Ileum (tissue), 1 donor: ENCODE results near the genes ZNF341, GGT7, ACSS2 and EIF6.

GRCh38 chr20:33731668-33732190, at the start of gene ZNF341:
ZNF341 (plus strand) TSS chr20:33731996.
- PRO-cap, result bidirectional peak, plus-strand start at chr20:33732344, minus-strand start at chr20:33732039

DNA sequence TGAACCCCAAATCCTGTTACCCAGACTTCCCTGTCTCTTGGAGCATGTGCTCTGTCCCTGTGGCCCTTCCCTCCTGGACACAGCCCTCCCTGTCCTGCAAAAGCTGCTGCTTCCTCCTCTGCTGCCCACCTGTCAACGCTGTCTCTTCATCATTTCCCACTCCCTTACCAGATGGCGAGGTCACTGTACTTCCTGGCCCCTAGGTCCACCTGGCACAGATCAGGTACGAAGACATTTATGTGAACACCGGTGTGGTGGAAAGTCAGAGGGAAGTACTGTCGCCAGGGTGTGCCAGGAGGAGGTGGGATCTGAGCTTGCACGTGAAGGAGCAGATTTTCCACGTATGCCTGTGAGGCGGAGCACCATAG, 46.4 kb downstream of the CHMP4B start:
- PRO-cap, result no peak

DNA sequence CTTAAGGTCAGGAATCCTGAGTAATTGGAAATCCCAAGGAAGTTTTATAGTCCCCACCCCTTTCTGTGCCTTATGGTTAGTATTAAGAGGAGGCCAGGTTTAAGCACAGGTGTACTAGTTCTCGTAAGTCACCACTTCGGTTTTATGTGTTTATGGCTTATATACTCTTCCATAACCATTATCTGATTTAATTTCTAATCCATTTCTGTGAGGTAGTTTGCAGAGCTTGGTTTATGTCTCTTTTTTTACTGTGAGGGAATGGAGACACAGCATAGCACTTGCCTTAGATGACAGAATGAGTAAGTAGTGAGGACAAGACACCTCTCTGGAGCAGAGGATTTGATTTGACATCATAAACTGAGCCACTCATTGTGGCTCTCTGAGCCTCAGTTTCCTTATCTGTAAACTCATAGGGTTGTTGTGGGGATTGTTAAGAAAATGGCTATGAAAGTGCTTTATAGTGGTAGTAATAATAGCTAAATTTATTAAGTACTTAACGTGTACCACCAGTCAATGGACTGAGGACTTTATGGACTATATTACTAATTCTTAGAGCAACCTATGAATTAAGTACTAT, 2.3 kb downstream of the RALY start:
- PRO-cap, result unidirectional peak, minus-strand start at position 133 of the sequence

DNA sequence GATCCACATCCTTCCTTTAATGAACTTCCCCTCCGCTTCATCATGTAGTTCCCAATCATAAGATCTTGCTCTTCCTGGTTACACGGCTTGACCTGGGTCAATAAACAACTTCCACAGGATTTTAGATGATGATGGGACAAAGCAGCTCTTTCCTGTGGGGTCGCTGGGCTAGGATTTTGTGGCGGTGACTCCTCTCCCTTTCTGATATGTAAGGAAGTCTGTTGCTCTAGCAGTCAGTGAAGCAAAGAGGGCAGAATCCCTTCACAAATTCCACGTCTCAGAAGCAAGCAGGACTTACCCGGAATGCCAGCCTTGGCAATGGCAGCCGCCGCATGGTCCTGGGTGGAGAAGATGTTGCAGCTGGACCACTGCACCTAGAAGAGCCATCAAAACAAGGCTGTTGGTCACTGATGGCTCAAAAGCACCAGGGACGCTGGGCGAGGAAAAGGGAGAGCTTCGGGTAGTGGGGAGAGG, 9.3 kb downstream of the AHCY start:
- PRO-cap, result no peak

DNA sequence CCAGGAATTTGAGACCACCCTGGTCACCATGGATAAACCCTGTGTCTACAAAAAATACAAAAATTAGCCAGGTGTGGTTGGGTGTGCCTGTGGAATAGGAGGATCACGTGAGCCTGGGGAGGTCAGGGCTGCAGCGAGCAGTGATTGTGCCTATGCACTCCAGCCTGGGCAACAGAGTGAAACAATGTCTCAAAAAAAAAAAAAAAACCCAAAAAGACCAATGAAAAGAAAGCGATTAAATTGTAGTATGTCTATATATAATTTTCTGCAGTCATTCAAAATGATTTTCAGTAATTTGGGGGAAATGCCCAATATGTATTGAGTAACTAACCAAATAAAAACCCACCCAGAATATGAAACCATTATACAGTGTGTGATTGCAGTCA, 70.4 kb downstream of the ITCH start:
- PRO-cap, result no peak

DNA sequence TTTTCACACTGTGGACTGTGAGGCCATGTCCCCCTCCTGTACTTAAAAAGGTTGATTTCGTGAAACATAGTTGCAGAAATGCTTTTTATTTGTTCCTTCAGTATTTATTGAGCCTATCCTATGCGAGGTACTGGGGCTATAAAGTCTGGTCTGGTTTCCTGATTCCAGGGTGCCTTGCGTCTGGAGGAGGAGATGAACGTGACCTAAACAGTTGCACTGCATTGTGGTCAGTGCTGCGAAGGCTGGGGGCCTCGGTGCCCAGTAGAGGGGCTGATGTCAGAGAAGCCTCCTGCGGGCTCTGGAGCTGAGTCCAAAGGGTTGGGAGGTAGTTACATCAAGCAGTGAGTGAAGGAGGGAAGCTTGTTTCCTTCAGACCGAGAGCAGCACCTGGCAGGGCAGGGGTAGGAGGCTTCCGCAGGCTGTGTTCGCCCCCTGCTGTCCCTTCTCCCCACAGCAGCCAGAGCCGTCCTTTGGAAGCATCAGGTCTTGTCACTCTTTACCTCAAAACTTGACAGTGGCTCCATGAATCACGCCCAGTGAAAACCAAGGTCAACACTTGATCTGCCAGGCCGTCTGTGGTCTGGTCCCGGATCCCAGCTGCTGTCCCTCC, 6.7 kb downstream of the DYNLRB1 start:
- PRO-cap, result no peak

GRCh38 chr20:34553466-34554074, 4.9 kb upstream of the MAP1LC3A start:
- PRO-cap, result no peak

- PRO-cap, result no peak
Measured at GRCh38 chr20:34583381-34583996, 25.0 kb downstream of the MAP1LC3A start.

DNA sequence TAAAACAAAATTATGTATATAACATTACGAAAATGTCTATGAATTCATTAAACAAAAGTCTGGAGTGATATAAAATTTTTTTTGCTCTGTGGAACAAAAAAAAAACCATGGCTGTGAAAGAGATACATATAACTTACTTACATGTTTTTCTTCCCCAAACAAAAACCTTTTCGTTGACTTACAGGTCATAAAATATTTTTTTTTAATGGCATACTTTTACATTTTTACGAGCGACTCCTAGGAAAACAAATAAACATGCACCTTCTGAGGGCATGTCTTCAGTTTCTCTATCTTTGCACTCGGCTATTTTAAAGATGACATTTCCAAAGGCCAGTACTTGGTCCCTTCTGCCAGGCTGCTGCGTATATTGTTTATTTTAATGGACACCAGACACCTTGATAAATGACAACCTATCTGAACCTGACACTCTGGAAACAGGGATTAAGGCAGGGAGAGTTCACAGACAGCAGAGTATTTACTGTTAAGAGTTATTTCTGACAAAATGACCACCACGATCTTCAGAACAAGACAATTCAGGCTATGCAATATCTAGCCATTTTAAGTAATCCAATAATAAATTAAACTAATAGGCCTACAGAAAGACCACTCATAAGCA, 49.4 kb downstream of the PIGU start:
- PRO-cap, result no peak

DNA sequence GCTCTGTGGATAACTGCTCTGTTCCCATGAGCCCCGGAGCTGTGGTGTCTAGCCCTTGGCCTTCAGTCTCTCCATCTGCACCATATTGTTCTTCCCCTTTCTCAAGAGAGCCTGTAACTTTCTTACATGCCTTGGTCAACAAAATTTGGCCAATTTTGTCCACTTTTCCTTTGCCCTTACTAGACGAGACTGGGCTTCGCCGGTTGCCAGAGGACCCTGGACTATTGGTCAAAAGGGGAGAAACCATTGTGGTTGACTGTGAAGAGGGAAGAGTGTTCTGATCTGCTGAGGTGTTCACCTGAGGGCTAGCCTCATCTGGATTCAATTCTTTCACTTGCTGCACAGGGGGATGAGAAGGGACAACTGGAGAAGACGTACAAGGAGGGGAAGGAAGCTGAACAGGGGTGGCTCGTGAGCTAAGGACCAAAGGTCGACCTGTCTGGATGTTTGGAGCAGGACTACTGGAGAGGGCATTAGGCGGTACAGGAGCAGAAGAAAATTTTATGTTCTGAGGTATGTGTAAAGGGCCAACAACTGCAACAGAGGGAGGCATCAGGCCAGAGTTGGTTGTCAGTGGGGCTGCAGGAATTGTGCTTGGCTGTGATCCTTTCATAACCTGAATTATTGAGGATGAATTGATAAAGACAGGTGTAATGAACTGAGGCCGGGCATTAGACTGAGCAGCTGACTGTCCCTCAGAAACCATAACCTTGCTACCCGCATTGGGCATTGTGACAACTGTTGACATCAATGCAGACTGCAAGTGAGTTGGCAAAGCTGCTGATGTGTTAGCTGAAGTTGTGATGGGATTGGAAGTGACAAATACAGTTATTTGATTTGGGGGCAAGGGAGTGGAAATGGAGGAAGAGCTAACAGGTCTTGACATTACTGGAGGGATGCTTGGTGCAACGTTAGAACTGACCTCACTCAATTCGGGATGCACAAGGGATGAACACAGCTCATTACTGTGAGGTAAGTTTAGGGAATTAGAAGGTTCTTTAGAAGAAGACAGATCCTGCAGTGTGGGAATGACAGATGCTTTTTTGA, 36.8 kb downstream of the TP53INP2 start:
- PRO-cap, result no peak

- PRO-cap, result bidirectional peak, plus-strand start at chr20:34873000, minus-strand start at chr20:34872829
Measured at GRCh38 chr20:34872567-34873171, at the start of gene GGT7. GGT7 (minus strand) TSS chr20:34872856.

GRCh38 chr20:34873981-34874406, 1.3 kb upstream of the GGT7 start:
- PRO-cap, result no peak

DNA sequence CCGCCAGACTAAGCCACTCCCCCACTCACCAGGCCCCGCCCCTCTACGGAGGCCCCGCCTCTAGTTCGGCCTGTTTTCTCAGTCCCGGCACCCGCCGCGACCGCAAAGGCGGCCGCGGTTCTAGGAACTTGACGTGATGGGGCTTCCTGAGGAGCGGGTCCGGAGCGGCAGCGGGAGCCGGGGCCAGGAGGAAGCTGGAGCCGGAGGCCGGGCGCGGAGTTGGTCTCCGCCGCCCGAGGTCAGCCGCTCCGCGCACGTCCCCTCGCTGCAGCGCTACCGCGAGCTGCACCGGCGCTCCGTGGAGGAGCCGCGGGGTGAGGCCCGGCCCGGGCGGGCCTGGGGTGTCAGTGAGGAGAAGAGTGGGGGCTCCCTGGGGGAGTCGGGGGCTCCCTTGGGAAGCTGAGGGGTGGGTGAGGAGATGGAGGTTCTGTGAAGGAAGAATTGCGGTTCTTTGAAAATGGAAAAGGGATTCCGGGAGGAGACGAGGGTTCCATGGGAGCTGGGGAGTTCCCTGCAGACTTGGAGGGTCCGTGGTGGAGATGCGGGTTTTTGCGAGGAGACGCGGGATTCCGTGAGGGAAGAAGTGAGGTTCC, at the start of gene ACSS2:
Gene ACSS2, plus strand, starts transcription at position 103 of the 593 bp plus-strand sequence.
- PRO-cap, result bidirectional peak, plus-strand start at position 105 of the sequence, minus-strand start outside the sequence

DNA sequence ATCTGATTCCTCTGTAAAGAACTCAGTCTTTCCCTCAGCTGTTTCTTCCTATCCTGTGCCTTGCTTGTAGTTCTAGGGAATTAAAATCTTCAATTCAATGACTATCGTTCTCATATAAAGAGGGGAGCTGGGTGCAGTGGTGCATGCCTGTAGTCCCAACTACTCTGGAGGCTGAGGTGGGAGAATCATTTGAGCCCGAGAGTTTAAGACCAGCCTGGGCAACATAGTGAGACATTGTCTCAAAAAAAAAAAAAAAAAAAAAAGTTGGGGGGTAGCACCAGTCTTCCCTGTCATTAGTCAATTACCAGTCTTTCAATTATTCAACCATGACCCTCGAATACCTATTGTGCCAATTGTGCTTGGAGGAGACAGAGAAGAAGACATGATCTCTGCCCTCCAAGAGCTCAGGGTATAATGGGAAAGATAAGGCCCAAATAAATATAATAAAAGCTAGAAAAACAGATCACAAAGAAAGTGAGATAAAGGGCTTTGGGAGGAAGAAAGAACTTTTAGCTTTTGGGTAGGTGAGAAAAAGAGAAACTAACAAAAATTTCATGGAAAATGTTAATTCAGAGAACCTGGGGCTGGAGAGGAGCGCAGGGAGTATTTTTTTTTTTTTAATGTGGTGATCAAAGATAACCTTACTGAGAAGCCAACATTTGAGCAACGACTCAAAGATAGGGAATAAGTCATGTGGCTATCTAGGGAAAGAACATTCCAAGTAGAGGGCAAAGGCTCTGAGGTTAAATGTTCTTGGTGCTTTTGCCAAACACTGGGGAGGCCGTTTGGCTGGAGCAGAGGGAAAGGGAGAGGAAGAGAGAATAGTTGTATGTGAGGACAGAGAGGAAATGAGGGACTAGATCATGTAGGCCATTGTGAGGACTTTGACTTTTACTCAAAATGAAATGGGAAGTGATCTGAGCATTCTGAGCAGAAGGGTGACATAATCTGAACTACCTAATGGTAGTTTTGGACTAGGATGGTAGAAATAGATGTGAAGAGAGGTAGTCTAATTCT, 27.5 kb downstream of the ACSS2 start:
- PRO-cap, result no peak

DNA sequence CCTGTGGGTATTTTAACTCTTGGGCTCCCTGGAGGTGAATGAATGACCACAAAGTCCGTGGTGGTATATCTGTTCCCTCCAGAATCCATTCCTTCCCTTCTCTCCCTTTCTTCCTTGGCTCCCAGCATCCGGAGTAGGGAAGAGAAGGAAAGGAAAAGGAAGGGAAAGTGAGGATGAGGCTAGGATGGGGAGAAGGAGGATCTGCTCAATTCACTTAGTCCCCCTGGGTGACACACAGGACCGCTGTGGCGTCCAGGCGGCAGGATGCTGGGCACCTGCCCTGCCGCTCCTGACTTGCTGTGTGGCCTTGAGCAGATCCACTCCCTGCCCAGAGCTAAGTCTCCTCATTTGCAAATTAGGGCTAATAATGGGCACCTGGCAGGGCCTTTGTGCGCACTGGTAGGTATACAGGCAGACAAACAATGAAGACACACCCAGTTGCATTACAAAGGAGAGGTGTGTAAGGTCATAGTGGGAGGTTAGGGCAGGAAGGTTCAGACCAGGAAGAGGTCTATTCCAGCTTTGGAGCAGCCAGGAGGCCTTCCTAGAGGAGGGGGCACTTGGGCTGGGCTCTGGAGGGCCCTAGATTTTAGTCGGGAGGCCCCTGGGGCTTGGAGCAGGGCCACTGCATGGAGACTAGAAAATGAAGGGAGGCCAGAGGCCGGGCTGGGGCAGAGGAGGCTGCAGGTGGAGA, 28.3 kb downstream of the MYH7B start:
- PRO-cap, result no peak

- PRO-cap, result unidirectional peak, plus-strand start at chr20:35135915
Measured at GRCh38 chr20:35135741-35136519, 11.2 kb downstream of the EDEM2 start.

- PRO-cap, result no peak
Measured at GRCh38 chr20:35279260-35280320, 1.7 kb upstream of the MMP24OS start.

DNA sequence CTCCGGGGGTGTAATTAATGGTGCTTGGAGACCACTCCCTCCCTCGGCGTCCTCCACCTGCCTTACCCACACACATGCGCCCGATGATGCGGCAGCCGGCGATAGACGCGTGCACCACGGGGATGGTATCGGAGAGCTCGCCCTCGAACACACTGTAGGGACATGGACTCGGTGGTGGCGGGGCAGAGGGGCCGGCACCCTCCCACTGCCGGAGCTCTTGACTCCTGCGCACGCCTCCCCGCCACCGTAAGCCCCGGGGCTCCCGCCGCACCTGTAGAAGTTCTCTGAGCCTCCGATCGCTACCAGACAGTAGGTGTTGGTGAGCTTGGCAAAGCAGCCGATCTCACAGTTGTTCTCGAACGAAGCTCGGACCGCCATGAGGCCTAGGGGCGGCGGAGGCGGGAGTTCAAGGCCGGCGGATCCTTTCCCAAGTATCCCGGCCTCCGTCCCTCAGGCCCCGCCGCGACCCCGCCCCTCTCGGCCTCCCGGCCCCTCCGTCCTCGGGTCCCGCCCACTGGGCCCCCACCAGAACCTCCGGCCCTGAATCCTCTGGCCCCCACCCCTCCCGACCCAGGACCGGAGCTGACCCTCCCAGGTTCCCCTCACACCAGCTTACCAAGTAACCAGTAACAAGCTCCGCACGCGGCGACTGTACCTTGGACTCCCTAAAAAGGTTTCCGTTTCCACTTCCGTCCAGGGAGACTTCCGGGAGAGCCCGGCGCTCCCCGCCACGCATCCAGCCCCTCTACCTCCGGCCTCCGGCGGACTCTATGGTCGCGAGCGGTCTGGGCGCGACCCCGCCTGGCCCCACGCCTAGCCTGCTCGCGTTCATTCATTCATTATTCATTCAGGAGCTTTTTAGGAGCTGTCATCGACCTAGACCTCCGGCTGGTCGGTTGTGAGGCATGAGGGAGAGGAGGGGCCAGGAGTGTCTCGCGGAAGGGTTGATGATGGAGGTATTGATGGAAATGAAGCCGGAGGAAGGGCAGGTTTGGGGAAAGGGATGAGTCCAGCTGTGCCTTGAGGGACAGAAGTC, at the start of gene EIF6:
Gene EIF6, minus strand, starts transcription at position 663 of the 1,036 bp plus-strand sequence.
- PRO-cap, result bidirectional peak, plus-strand start at position 696 of the sequence, minus-strand start at position 667 of the sequence

- PRO-cap, result no peak
Measured at GRCh38 chr20:35604972-35605535, 10.6 kb upstream of the SPAG4 start.

DNA sequence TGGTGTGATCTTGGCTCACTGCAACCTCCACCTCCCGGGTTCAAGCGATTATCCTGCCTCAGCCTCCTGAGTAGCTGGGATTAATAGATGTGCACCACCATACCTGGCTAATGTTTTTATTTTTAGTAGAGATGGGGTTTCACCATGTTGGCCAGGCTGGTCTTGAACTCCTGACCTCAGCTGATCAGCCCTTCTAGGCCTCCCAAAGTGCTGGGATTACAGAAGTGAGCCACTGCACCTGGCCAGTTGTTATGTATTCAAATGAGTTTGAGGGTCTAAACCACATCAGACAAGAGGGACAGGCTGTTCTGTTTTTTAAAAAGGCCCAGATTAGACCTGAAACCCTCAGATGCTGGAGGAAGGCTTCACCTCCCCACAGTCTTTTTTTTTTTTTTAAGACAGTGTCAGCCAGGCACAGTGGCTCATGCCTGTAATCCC, 4.2 kb upstream of the SPAG4 start:
- PRO-cap, result no peak